NCI-H460 (cell line): ENCODE measurements around a stretch of chr14.

GRCh38 chr14:94441424-94441823 lies 11.2 kb downstream of the SERPINA11 start:
RAMPAGE:
- cytosol, long total RNA, result no peak
- long total RNA, result no peak
- nucleus, long total RNA, result no peak

DNA sequence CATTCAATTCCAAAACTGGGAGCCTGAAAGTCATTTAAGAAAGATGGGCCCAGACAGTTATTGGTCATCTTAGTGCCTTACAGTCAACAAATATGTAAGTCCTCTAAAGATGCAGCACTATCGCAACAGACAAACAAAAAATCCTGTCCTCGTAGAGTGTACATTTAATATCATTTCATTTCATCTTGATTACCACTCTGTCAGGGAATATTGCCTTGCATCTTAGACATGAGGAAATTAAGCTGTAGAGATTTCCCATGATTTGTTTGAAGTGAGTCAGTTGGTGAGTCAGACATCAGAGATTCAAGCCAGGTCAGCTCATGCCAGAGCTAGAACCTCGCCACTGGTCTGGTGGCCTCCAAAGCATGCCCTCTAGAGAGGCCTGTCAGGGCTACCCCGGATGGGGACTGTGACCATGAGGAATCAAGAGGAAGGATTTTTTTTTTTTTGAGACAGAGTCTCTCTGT lies 1.6 kb upstream of the SERPINA3 start:
RAMPAGE:
- cytosol, long total RNA, result no peak
- long total RNA, result no peak
- nucleus, long total RNA, result no peak

DNA sequence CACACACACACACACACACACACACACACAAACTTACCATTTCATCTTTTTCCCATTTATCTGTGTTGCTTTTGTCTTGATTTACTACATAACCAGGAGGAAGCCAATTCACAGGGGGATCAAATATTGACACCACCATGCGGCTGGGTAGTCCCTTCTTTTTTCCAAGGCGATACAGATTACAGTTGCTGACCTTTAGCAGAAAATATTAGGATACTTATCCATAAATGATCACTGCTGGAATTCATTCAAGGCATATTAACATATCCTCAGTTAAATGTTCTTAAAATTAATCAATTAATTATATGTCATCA lies 57.6 kb downstream of the DICER1 start:
RAMPAGE:
- cytosol, long total RNA, result no peak
- long total RNA, result no peak
- nucleus, long total RNA, result no peak

RAMPAGE:
- cytosol, long total RNA, result no peak
- long total RNA, result no peak
- nucleus, long total RNA, result no peak
Measured at GRCh38 chr14:95137826-95138256, 19.5 kb downstream of the DICER1 start.

RAMPAGE:
- cytosol, long total RNA, result no peak
- long total RNA, result start-site peak on the plus strand at chr14:95157674-95157690, 78 and 100 reads in 2 replicates
- nucleus, long total RNA, result start-site peak on the plus strand at chr14:95157685-95157711, 74 and 102 reads in 2 replicates
Measured at GRCh38 chr14:95157614-95158144, 350 bp upstream of the DICER1 start.

DNA sequence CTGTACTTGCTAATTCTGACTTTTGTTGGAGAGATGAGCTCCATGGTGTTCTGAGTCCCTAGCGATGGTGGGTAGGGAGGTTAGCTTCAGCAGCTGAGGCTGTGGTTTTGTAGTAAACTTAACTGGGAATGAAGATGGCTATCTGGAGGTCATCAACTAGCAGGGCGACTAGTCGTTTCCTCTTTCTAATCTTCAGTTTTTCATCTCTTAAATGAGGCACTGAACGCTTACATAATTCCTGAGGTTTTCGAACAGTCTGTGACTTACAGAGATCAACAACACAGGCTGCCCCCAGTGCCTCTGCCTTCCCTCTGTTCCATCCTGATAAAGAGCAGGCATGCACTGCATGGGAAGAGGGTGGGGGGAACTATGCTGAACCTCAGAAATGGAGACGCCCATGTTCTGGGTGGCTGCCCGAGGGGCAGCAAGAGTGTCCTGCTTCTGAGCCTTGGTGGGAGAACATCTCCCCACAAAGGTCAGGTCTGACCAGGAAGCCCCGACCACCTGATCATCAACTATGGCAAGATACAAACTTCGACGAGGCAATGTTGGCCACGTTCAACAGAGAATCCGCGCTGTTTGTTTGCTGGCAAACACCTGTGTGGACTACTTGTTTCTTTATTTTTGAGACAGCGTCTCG lies 28.7 kb upstream of the DICER1 start:
RAMPAGE:
- cytosol, long total RNA, result no peak
- long total RNA, result no peak
- nucleus, long total RNA, result no peak

RAMPAGE:
- cytosol, long total RNA, result no peak
- long total RNA, result no peak
- nucleus, long total RNA, result no peak
Measured at GRCh38 chr14:95210600-95211166, 53.4 kb upstream of the DICER1 start.

DNA sequence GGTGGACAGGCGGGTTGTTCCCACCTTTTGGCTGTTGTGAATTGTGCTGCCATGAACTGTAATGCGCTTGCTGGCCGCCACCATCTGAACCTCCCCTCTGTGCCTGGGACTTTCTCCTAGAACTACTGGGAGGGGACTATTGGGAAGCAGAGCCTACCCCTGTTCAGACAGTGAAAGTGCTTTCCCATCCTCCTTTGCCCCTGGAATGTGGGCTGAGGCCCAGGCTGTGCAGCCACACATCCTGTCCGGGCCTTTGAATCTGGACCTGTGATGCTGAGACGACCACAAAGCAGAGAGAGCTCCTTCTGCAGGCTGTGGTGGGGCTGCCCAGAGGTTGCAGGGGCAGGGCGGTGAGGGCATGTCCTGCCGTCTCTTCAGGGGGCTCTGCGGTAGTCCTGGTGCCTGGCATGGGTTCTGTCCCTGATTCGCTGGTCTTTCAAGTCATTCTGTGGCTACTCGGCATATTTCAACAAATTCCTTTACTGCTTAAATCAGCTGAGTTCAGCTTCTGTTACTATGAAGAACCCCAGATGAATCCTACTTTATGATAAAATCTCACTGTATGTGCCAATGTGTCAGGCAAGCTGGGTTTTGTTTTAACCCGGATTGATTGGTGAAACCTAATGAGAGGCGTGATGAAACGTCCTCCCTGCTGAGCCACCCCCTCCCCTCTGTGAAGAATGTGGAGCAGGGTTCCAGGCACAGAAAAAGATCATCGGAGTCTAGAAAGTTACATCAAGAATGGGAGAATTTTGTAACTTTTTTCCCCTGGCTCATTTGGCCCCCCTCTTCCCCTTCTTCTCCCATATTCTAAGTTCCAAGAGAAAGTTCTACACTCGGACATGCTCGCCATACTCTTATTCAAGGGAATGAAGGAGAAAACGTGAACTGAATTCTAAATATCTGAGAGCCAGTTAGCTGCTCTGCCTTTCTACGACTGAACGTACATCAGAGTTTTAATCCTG lies 63.5 kb upstream of the DICER1 start:
RAMPAGE:
- cytosol, long total RNA, result no peak
- long total RNA, result no peak
- nucleus, long total RNA, result no peak

DNA sequence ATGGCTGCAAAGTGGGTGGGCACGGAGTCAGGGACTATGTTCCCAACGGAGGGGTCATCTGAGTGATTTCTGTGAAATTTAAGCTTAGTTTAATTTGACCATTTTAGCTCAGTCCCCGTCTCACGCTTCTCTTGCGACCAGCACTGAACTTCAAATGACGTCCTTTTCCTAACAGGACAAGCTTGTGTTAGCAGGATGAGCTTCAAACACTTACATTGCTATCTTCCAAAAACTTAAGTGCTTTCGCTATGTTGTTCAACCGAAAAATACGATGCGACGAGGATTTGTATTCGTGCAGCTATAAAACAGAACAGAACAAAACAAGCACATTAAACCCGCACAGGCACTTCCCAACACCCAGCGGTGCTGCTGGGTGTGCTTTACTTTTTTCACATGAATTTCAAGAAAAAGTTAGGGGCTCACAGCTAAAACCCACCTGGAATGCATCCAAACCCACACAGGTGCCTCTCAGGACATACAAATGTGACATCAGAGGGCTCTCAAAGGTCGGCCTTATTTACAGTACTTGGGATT lies 64.2 kb upstream of the DICER1 start:
RAMPAGE:
- cytosol, long total RNA, result no peak
- long total RNA, result no peak
- nucleus, long total RNA, result no peak

DNA sequence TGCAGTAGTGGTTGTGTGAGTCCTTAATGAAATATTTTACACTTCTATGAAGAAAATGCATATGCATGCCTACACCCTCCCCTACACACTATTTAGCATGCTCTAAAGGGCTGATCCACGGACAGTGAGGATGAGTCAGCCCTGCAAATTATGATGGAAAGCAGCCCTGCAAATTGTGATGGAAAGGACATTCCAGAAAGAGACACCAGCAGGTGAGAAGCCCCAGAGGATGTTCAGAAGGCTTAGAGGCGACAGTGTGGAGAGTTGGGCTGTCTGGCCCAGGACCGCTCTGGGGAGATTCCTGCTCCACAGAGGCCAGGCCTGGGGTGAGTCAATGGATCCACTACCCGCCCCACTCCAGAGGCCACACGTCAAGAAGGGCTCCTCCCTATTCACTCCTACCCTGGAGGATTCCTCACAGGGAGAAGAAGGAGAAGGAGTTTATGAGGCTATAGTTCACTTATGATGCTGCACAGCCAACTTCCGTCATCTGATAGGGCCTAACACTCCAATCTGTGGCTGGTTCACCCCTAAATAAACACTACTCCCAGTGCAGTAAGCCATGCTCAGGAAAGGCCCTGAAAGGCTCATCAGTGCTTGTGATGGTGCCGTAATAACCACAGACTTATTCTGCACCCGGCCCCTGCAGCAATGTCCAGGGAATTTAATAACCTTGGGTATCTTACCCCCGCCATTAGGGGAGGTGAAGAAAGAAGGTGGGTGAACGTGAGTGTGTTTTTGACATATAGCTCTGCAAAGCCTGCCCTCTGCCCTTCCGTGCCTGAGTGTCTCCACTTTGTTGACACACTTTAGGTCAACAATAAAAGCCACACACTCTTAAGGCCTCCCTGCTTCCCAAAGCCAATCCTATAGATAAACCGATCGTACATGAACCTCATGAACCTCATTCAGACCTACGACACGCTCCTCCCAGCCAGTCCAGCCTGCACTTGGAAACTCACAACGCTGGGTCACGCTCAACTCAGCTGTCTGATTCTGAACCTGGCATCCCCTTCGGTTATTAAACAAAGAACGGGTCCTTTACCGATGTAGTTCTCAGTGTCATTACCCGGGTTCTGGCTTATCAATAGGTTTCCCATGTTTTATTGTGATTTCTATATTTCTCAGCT lies 46.4 kb downstream of the CLMN start:
RAMPAGE:
- cytosol, long total RNA, result no peak
- long total RNA, result no peak
- nucleus, long total RNA, result no peak

DNA sequence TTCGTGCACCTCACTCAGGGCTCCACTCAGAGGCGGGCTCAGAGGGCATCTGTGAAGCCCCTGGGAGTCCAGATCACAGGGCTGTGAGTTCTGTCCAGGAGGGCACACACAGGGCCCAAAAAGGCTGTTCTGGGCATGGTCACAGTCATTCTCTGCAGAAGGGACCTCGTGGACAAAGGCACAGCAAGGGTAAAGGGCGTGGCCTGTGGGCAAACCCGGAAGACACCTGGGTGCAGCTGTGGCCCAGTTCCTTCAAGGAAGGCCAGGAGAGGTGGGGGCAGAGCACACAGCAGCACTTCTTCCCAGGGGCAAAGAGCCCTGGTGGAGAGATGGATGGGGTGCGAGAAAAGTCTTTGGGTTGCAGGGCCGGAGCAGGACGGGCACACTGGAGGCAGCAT lies 9.1 kb downstream of the CLMN start:
RAMPAGE:
- cytosol, long total RNA, result no peak
- long total RNA, result no peak
- nucleus, long total RNA, result no peak

DNA sequence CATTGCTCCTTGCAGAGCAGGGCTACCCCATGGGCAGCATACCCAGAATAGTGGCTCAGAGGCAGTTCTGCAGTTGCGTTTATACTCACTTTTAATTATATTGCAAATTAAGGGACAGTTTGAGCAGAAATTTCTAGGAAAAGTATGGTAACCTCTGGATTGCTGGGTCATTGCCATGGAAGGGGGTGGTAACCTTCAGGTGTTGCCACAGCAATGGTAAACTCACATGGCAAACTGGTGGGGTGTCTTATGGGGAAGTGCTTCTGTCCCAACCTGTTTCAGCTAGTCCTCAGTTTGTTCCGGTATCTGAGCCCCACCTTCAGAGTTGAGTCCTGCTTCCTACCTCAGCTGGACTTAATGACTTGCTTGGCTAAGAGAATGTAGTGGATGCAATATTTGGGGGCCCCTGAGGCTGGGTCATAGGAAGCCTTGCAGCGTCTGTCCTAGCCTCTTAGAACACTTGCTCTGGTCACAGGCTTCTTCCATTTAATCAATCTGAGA lies 7.3 kb upstream of the CLMN start:
RAMPAGE:
- cytosol, long total RNA, result no peak
- long total RNA, result no peak
- nucleus, long total RNA, result no peak

DNA sequence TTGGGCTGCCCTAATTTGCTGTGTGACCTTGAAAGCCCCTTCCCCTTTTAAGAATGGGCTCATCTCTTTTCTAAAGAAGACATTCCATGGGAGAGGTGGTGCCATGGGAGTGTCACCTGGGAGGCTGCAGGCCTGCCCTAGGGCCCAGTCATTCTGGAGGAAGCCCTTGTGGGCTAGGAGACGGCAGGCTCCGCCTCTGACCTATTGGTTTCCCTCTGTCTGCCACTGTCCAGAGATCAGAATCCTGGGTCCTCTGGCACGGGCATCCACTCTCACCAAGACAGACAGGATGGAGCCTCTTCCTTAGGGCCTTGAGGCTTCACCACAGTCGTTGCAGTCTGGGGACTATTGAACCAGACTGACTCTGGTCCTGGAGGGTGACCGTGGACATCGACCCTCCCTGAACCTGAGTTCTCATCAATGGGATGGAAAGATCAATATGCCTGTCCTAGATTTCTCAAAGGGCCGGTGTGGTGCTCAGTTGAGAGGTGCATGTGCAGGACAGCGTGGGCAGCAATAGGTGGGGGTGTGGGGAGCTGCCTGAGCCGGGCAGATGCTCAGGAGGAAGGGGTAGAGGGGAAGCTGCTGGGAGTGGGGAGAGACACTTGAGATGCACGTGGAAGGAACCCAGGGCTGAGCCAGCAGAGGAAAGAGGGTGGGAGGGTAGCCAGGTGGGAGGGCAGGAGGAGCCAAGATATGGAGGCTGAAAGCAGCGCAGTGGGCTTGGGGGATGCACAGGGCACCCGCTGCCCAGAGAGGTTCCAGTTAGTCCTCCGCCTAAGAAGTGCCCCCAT lies 12.2 kb upstream of the CLMN start:
RAMPAGE:
- cytosol, long total RNA, result no peak
- long total RNA, result no peak
- nucleus, long total RNA, result no peak

DNA sequence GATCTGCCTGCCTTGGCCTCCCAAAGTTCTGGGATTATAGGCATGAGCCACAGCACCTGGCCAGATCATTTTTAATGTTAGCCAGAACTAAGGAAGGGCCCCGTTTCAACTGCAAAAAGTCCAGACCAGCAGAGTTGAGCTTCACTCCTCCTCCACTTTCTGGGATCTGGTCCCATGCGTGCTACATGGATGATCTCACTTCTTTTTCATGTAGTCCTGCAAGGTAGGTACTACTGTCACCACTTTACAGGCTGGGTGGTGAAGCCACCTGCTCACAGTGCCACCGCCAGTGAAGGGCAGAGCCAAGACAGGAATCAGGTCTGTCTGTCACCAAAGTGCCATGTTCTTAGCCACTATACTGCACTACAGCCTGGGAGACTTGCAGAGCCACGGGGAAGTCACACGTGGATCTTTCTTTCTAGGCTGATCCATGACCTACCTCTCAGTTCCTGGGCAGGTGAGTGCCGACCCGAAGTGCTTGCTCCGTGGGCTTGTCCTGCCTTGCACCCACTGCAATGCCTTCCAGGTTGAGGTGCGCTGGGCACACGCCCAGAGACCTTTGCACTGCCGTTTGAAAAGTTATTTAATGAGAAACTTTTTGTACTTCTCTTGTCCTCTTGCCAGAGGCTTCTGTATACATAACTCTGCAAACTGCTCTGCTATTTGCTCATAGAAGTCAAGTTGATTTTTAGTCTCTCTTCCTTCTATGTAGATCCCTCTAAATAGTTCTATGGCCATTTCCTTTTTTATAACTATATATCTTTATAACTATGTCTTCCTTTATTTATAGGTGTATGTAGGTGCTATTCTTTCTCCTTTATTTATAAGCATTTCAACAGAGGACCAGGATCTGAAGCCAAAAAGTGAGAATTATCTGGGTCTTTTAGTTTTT lies 19.7 kb upstream of the CLMN start:
RAMPAGE:
- cytosol, long total RNA, result no peak
- long total RNA, result no peak
- nucleus, long total RNA, result no peak

DNA sequence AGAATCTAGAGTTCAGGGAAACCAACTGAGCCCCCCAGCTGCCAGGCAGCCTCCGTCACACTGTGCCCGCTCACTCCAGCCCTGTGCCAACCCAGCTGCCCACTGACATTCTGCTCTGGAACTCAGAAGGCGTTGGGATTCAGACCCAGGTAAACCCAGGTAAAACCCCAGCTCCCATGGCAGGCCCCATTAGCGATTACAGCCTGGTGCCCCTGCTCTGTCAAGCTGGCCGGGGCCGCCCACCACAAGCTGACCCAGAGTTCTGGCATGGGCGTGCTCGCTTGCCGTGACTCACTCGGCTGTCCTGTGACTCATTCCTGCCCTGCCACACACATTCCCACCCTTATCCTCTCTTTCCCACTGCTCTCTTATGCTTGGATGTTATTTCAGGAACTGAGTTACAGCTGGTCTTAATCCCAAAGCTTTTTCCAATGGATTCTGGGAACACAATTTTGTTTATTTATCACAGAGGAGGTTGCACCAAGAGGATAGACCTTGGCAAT lies 33.3 kb downstream of the SYNE3 start:
RAMPAGE:
- cytosol, long total RNA, result no peak
- long total RNA, result no peak
- nucleus, long total RNA, result no peak

RAMPAGE:
- cytosol, long total RNA, result no peak
- long total RNA, result no peak
- nucleus, long total RNA, result no peak
Measured at GRCh38 chr14:95515699-95516435, 583 bp downstream of the SYNE3 start.

DNA sequence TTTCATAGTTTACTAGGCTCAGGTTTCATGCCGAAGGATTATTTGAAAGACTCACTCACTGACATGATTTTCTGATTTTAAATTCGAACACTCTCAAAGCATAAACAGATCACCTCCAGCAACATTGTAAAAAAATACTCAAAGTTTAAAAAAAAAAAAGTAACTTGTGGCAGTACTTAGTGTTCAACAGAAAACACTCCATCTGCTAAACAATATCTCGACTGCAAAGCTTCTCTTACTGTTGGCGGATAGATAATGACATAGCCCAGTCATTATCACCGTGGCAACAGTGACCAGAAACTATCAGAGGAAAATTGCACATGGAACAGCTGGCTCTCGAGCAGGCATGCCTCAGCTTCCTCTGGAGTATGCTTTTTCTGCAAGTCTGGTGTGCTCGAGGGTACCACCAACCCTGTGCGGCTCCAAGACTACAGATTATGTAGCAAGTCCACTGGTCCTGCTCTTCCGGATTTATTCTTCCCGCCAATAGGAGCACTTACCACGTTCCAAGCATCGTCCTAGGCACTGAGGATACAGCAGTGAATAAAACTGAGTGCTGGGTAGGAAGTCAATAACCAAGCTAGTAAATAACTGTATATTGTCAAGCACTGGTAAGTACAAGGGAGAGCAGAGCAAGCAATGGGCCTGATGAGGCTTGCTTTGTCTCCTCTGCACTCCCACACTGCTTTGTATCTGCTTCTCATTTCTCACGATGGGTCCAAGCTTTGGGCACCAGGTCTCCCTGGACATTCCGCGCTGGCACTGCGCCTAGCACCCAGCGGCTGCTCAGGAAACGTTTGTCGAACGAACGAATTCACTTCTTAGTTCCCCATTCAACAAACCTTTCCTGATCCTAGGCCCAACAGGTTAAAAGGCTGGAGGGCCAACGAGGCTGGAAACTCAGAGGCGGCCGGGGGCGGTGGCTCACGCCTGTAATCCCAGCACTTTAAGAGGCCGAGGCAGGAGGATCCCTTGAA lies 1.4 kb upstream of the GLRX5 start:
RAMPAGE:
- cytosol, long total RNA, result no peak
- long total RNA, result no peak
- nucleus, long total RNA, result no peak

RAMPAGE:
- cytosol, long total RNA, result no peak
- long total RNA, result no peak
- nucleus, long total RNA, result no peak
Measured at GRCh38 chr14:95695894-95696526, 9.8 kb downstream of the TCL1B start.

DNA sequence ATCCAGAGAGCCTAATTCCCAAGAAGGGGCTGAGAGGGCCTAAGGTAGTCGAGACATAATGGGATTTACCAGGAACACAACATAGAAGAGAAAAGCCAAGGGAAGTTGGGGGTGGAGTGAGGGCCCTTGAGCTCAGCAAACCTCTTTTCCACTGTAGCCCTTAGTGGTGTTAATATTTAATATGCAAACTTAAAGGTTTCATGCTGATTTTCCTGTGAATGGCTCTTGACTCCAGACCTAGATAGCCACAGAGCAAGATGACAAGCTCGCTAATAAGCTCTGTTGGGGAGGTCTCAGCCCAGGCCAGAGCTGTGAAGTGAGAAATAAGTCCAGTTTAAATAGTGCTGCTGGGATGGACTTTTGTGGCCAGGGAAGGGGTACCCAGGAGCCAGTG lies 1.3 kb upstream of the TCL1A start:
RAMPAGE:
- cytosol, long total RNA, result no peak
- long total RNA, result no peak
- nucleus, long total RNA, result no peak

DNA sequence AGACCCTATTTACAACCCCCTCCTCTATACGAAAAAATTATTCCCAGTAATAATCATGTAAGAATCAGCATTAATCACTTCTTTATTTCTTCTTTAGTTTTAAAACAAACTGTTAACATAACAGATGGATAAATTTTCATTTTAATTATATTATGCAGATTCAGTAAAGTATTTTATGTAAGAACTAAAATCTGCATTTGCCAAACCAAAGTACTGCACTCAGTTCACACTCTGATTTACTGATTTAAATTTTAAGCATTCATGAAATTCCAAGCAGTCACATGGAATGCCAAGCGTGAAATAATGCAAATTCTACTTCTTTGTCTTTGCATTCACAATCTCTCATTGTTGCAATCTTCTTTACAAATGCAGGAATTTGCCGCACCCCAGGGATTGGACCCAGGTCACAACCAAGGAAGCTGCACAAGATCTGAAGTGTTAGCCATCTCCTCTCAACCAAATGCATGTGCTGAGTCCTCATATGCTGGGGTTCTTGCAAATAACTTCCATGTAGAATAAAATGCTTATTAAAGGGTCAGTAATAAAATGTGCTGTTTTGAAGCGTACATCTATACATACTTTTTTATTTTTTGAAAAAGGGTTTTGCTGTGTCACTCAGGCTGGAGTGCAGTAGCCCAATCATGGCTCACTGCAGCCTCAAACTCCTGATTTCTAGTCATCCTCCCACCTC lies 90.6 kb upstream of the C14orf132 start:
RAMPAGE:
- cytosol, long total RNA, result no peak
- long total RNA, result no peak
- nucleus, long total RNA, result no peak